Bronchial lymph node (tissue), 1 donor: ENCODE results near the genes SMARCC1 and NCKIPSD.

DNA sequence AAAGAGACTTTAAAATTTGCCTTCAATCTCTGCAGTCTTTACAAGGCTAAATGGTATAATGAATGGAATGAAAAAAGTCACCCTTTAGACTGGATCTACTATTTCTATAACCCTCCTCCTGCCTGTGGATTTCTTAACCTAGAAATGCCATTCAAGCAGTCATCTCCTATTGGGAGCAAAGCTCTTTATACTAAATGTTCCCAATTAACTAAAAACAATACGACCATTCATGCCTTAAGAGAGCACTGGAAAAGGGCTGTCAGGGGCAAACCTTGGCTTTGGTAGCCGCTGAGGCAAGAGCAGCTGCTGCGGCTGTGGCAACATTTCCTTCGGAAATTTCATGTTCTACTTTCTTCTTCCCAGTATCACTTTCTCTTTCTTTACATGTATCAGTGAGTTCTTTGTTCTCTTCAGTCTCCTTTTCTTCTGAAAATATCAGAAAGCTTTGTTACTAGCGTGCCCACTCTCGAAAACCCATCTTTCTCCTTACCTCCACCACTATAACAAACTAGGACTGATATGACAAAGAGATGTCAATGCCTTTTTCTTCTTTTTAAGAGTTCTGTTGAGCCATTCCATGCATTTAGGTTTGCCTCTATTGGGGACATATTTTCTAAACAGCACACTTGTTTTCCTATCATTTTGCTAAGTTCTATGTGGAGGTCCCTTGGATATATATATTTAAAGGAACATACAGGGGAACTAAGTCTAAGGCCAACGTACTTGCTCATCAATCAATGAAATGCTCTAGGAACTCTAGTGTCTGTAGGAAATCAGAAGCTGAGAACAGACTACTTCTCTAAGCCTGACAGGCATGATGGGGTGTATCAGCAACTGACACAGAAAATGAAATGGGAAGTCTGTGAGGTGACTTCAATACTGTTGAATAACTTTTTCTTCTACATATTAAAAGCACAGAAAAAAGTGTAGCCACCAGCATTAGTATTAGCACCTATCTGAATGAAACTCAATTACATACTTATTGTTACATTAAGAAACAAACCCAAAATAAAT lies 56.6 kb upstream of the CSPG5 start:
- PRO-cap = no peak

DNA sequence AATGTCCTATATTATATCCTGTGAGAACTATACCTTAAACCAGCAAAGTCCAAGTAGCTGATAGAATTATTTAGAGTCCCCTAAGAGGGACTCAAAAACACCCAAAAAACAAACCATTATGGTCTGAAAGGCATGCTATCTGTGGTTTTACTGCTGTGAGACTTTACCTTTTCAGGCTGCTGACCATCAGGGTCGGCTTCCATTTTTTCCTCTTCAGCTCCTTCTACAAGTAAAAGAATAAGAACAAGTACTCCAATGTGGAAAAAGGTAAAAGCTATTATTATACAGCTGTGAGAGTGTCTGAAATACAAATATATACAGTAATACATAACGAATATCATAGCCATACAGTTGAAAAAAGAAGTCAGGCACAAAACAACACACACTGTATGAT lies 59.9 kb upstream of the CSPG5 start:
- PRO-cap = no peak

- PRO-cap = bidirectional peak, plus-strand start at chr3:47782006, minus-strand start at chr3:47781926
Measured at GRCh38 chr3:47781589-47782692, at the start of gene SMARCC1. Gene SMARCC1 (minus strand): TSS chr3:47781893.

DNA sequence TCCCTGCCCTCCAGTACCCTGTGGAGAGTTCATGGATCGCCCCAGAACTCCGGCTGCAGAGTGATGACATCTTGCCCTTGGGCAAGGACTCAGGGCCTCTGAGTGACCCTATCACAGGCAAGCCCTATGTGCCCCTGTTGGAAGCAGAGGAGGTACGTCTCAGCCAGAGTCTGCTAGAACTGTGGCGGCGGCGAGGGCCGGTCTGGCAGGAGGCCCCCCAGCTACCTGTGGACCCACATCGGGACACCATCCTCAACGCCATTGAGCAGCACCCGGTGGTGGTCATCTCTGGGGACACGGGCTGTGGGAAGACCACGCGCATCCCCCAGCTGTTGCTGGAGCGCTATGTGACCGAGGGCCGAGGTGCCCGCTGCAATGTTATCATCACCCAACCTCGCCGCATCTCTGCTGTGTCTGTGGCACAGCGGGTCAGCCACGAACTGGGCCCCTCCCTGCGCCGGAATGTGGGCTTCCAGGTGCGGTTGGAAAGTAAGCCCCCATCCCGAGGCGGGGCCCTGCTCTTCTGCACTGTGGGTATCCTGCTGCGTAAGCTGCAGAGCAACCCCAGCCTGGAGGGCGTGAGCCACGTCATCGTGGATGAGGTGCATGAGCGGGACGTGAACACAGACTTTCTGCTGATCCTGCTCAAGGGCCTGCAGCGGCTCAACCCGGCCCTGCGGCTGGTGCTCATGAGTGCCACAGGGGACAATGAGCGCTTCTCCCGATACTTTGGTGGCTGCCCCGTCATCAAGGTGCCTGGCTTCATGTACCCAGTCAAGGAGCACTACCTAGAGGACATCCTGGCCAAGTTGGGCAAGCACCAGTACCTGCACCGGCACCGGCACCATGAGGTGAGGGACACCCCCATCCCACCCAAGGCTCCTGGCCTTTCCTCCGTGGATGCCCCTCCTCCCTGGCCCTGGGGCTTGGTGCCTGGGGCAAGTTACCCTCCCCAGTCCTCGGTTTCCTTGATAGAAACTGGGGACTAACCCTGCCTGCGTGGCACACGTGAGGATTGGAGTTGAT lies 43.5 kb downstream of the DHX30 start:
- PRO-cap = no peak

- PRO-cap = no peak
Measured at GRCh38 chr3:47916148-47917164, 99.8 kb downstream of the MAP4 start.

- PRO-cap = no peak
Measured at GRCh38 chr3:47962077-47962303, 54.2 kb downstream of the MAP4 start.

DNA sequence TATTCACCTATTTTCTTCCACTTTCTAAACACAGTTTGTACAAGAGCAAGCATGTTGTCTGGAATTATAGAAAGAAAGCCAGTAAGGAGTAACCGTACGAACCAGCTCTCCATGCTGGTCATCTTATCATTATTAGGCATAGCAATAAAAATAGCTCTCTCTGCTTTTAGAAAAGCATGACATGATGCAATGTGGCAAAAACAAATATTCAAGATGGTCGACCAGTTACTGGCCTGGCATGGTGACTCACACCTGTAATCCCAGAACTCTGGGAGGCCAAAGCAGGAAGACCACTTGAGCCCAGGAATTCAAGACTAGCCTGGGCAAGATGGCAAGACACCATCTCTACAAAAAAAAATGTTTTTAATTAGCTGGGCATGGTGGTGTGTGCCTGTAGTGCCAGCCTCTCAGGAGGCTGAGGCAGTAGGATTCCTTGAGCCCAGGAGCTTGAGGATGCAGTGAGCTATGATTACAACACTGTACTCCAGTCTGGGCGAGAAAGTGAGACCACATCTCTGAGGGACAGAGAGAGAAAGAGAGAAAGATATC lies 2.7 kb upstream of the MAP4 start:
- PRO-cap = no peak

DNA sequence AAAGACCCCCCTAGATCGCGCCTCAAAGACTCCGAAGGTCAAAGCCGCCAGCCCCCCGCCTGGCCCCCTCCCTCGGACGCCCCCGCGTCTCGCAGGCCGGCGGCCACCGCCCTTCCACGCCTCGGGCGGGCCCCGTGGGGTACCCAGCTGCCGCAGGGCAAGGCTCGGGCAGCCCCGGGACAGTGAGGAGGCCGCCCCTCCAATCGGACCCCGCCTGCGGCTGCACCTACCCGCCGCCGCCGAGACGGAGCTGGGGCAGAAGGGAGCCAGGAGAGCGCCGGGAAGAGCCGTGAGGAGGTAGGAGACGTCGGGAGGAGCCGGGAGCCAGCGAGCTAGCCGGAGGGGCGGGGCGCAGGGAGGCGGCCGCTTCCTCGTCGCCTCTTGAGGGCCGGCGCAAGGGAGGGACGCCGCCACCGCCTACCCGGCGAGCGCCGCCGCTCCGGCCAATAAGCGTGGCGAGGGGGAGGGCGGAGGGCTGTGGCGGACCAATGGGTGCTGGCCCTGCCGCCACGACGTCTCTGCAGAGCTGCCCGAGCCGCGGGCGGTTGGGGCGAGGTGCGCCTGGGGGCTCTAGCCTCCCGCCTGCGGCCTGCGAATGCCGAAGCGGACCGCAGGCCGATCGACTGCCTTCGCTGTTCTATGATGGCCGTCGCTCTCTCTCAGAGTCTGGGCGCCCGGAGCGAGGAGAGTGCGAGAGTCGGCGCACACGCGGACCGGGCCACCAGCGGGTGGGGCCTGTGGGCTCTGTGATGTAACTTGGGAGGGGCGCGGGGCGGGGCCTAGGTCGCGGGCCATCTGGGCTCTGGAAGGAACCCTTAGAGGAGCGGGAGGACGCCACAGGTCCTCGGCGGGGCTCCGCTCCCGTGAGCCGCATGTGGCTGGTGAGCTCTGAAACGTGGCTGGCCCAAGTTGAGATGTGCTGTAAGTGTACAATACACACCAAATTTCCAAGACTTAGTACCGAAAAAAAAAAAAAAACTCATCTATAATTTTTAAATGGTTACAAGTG lies 72.6 kb upstream of the MAP4 start:
- PRO-cap = bidirectional peak, plus-strand start at position 523 of the sequence, minus-strand start at position 383 of the sequence; bidirectional peak, plus-strand start at position 818 of the sequence, minus-strand start at position 730 of the sequence

- PRO-cap = no peak
Measured at GRCh38 chr3:48232620-48233298, 8.1 kb upstream of the ZNF589 start.

- PRO-cap = unidirectional peak, plus-strand start at chr3:48417824
Measured at GRCh38 chr3:48417655-48418784, 11.9 kb downstream of the PLXNB1 start.

- PRO-cap = no peak
Measured at GRCh38 chr3:48470224-48470489, 4.1 kb downstream of the TREX1 start.

GRCh38 chr3:48504950-48505203 lies 903 bp upstream of the SHISA5 start:
- PRO-cap = no peak

DNA sequence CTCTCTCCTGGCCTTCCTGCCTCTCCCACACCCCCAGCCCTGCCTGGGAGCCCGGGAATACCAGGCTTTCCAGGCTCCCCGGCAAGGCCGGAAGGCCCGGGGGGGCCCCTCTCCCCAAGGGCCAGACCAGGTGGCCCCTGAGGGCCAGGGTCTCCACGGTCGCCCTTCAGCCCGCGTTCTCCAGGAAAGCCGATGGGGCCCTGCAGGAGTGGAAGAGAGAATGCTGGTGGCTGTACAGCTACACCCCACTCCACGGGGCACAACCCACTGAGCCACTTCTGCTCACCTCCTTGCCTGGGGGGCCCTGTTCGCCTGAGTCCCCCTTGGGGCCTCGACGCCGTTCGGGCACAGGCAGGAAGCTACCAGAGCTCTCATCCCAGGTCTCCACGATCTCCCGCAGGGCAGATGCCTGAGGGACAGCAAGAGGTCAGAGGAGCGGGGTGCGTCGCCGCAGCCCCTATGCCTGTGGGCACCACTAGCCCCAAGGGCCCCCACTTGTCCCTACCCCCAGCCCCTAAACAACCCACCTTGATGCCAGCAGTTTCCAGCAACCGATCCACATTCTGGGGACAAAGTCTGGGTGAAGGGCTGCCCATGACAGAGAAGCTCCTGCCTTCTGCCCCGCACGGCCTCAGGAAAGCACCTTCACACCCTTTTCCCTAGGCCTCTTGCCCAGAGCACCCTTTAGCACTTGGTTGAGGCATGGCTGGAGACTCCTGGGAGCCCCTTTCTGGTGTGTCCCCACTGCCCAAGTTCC lies 11.9 kb upstream of the UCN2 start:
- PRO-cap = no peak

- PRO-cap = unidirectional peak, plus-strand start at chr3:48662109
Measured at GRCh38 chr3:48661574-48662536, 831 bp downstream of the CELSR3 start.

DNA sequence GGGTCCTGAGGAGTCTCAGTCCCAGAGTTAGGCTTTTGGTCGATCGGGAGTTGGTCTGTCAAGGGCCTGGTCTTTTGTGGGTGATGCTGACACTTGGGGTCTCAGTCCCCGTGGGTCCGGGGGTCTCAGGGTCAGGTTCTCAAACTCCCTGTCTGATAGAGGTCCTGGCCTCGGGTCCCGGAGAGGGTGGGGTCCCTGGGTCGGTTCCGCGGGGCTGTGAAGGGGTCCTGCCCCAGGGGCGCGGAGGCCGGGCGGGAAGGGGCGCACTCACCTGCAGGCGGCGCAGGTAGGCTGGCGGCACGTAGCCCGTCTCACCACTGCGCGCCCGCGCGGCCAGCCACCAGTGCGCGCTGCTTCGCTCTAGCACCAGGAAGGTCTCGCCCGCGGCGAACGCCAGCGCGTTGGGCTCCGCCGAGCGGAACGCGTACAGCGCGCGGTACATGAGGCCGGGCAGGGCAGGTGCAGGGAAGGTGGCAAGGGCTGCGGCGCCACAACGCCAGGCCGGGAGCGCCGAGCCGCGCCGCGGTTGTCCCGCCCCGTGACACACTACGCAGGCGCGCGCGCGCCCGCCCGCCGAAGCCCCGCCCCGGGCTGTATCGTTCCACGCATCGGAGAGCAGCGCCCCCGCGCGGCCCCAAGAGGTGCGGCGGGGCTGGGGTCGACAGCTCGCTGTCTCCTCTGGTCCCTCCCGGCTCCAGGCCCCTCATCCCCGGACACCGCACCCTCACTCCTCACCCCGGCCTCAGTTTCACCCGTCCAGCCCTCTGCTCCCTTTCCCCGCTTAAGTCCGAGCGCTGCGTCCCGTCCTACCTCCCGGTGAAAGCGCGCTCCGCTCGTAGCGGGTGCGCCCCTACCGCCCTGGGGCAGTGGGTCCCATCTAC lies at the start of gene NCKIPSD:
TSS of gene NCKIPSD (minus strand) at position 550 of the 881 bp plus-strand sequence.
- PRO-cap = bidirectional peak, plus-strand start at position 637 of the sequence, minus-strand start at position 528 of the sequence

DNA sequence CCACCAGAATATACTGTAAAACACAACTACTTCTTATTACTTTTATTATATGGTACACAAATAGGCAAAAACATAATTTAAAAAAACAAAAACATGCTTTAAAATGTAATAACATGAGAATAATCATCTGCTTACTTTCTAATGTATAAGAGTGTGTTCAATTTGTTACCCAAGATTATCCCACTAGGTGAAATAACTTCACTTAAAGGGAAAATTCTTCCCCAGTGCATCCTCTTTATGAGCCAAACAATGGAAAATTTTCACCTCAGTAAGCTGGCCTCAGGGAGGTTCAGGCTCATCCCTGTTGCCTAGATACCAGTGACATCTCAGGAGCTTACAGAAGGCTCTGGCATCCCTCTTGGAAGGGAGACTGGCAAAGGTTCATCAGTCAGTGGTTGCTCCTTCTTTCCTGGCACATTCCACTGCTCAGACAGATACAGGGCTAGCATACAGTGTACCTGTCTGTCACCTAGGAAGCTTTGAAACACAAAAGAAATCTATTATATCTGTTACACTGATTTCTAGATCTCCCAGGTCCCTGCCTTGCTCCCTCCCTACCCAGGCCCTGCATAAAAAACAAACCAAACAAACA lies 1.9 kb downstream of the IP6K2 start:
- PRO-cap = no peak

- PRO-cap = no peak
Measured at GRCh38 chr3:48739011-48739825, 22.2 kb upstream of the IP6K2 start.

DNA sequence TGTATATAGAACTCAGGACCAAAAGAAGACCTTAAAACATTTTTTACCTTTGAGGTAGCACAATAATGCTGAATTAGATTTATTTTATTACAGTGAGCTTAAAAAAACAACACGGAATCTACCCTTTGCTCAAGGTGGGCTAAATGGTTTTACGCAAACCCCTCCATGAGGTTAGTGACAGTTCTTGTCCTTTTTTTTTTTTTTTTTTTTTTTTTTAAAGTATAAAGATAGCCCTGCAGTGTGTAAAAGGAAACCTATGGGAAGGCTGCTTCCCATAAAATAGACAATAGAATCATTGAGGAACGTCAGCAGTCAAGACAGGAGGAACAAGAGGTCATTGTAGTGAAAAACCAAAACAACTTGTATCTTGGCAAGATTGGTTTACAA lies 29.8 kb upstream of the IP6K2 start:
- PRO-cap = no peak

GRCh38 chr3:48747239-48748562 lies 30.7 kb upstream of the IP6K2 start:
- PRO-cap = no peak

- PRO-cap = no peak
Measured at GRCh38 chr3:48927377-48927832, 8.8 kb downstream of the ARIH2 start.